Temporal lobe (tissue), 2 donors: ENCODE measurements around the gene PARP6.

DNA sequence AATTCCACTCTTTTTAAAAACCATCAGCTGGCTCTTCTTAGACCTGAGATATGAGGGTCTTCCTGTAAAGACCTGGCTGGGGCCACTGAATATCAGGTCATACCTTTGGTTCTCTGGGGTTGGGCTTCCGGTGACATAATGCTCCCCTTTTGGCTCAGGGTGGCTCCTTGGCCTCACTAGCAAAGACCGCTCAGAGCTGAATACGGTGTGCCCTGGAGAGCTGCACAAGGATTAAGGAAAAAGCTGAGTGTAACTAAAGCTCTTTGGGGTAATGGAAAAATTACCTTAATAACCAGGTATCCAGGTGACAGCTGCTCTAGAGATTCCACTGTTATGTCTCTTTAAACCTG is 9.9 kb downstream of the PKM start:
- RAMPAGE, long total RNA, result no peak

DNA sequence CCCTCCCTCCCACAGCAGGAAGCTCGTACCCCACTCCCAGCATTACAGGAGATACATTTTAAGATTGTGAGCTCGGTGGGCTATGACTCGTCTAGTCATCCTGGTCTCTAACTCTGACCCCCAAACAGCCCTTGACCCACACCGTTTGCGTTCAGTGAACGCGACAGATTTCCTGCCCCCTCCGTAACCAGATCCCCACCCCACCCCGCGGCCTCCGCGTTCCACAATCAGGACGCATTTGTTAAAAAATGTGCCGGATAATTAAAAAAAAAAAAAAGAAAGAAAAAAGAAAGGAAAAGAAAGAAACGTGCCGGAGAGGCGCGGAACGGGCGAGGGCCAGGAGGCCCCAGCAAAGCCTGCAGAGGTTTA is 1.4 kb downstream of the PKM start:
- RAMPAGE, long total RNA, result no peak

- RAMPAGE, long total RNA, result no peak
These were observed at the start of gene PARP6 for GRCh38 chr15:72272242-72273294. Gene PARP6, minus strand, starts transcription at chr15:72272554.

DNA sequence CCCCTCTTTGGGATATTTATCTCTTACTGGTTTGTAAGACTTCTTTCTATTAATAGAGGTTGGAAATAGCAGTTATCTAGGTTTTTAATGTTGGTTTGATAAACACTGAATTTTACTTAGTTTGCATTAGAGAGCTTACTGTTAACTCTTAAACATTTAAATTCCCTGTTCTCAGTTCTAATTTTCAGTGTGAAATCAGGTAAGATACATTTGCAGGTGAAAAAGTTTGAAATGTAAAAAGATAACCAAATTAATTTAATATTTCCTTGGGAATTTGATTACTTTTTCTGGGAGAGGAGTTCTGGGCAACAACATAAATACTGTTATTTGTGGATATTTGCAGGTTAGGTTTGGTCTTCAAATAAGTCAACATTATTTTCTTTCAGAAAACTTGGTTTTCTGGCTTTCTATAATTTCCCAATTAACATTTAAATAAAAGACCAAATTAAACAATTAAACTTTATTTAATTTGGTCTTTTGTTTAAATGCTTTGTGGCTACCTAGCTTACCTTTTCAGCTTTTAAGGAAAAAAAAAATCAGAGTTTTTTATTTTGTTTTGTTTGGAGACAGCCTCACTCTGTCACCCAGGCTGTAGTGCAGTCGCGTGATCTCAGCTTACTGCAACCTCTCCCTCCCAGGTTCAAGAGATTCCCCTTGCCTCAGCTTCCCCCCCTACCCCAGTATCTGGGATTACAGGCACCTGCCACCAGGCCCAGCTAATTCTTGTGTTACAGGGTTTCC is 3.3 kb downstream of the ARIH1 start:
- RAMPAGE, long total RNA, result no peak

- RAMPAGE, long total RNA, result no peak
These were observed 30.1 kb downstream of the ARIH1 start for GRCh38 chr15:72504177-72504716.

GRCh38 chr15:72509408-72509957 is 35.4 kb downstream of the ARIH1 start:
- RAMPAGE, long total RNA, result no peak

DNA sequence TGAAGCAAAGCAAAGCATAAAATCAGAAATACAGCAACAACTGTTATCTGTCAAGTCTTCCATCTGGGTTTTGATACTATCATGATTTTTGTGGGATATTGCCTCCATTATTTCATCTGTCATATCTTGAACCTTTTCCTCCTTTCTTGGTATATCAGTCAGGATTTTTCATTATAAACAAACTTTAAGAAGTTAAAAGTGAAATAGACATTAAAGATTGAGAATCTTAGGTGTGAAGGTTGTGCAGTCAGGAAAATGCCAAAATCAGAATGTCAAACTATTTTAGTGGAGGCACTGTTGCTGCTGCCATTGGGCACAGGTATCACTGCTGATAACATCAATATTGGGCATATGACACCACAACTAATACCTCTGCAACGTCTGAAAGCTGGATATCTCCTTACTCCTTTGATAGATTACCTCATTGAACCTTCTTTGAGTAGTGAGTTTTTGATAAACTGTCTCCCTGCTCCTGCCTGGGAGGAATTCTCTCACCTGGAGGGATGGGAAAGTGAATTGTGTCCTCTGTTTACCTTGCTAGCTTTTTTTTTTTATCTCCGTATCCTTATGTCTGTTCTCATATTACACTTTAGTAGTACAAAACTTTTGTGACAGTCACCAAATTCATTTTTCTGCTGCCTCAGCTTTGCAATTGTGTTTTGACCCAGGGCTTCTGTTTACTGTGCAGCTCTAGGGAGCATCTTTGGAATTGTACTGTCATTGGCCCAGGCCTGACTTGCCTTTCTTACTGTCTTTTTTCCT is 53.0 kb downstream of the ARIH1 start:
- RAMPAGE, long total RNA, result no peak

DNA sequence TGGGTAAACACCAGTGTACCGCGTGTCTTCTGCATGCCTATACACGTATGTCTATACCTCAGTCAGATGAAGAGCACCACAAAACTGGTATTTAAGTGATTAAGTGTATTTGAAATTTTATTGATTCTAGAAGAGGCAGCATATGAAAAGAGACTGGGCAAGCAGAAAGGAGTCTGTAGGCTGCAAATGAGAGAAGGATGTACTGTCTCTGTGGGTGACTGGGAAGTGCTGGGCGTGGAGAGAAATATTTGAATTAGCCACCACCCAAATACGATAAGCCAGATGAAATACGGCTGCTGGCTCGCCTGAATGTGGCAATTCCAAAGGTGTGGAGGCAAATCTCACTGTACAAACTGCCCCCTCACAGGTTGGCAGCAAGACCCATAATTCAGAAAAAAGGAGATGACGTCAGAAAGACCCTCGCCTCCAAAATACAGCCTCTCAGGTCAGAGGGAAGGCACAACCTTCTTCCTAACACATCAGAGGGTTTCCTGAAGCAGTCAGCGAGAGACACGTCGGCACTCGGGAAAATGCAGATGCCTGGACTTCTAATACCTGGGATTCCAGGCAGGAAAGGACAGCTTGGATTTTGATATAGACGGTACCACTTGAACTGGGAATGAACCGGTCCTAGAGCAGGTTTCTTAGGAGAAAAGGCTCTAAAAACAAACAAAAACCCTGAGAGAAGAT is 53.3 kb upstream of the NEO1 start:
- RAMPAGE, long total RNA, result no peak

DNA sequence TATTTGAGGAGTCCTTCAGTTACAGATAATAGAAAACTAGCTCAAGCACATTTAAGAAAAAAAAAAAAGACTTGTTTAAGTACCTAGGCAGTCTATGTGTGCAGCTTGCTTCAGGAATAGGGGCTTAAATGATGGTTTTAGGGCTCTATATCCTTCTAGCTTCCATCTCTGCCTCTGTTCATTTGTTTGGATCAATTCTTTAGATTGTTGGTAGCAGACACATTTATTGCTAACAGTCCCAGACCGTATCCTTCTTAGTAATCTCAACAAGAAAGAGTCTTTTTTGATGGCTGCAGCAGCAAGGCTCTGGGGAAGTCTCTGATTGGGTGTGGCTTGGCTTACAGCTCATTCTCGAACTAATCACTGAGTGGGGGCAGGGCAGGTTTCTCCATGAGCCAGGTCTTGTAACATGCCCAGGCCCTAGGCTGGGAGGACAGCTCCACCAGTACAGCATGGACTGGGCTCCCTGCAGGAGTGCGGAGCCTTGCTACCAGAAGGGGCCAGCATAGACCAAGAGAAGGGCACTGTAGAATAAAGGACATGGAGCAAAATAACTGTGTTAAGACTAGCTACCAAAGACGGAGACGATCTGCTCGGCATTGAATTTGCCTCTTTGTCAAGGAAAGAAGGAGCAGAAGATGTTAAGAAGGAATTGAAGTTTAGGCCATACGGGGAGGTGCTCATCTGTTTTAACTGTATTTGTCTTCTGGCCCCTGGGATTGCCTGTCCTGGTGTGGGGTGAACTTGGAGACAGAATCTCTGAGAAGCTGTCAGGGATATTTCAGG is 7.2 kb downstream of the CD276 start:
- RAMPAGE, long total RNA, result no peak

DNA sequence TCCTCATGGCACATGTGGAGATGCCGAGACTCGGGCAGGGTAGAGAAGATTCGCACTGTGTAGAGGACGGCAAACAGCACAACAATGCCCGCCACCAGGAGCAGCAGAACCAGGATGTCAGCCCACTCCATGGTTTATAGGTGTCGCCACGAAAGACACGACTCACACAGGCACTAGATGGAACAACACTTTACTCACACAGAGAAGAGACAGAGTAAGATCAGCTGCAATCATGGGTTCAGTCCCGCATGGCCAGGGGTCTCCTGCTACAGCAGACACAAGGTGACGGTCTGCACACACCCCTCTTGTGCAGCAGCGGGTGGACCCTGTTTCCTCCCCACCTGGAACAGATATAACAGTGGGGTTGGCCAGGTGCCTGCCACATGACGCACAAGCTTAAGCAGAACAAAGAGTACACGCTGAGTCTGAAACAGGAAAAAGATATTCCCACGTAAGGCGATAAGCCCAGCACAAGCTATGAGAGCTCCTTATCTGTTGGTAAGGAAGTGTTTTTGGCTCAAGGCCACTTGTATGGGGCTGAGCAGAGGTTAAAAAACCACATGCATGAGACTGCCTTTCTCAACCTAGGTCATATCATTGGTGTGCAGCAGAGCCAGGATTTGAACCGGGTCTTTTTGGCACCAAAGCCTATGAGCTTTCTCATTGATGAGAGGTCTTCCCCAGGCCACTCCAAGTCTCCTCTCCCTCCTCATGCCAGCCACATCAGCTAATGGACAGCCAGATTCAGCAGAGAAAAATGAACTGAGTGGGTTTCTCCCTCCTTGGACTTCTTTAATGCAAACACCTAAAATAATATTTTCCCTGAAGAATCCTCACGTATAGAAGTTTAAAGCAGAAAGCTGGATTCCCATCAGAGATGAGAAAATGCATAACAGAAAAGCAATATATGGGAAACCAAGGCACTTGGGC is 2.3 kb upstream of the TBC1D21 start:
- RAMPAGE, long total RNA, result no peak

DNA sequence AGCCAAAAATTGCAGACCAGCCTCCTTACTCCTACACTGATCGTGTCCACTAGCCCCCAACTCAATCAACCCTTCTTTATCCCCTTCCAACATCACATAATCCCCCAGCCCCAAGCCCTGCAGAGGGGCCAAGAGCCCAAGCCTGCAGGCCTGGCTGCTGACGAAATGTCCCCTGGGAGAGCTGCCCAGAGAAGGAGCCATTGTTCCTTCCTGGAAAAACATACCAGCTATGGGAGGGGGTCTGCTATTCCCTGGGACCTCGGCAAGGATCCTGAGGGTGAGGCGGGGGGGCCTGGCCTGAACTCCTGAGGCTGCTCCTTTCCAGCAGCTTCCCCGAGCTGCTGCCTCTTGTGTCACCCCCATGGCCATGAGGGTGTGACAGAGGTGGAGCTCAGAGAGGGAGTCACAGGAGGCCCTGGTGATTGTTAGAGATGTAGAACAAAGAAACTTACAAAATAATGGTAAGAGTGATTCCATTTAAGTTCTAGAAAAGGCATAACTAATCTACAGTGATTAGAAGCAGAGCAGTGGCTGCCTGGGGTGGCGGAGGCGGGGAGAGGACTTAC is 12.9 kb downstream of the LOXL1 start:
- RAMPAGE, long total RNA, result no peak

DNA sequence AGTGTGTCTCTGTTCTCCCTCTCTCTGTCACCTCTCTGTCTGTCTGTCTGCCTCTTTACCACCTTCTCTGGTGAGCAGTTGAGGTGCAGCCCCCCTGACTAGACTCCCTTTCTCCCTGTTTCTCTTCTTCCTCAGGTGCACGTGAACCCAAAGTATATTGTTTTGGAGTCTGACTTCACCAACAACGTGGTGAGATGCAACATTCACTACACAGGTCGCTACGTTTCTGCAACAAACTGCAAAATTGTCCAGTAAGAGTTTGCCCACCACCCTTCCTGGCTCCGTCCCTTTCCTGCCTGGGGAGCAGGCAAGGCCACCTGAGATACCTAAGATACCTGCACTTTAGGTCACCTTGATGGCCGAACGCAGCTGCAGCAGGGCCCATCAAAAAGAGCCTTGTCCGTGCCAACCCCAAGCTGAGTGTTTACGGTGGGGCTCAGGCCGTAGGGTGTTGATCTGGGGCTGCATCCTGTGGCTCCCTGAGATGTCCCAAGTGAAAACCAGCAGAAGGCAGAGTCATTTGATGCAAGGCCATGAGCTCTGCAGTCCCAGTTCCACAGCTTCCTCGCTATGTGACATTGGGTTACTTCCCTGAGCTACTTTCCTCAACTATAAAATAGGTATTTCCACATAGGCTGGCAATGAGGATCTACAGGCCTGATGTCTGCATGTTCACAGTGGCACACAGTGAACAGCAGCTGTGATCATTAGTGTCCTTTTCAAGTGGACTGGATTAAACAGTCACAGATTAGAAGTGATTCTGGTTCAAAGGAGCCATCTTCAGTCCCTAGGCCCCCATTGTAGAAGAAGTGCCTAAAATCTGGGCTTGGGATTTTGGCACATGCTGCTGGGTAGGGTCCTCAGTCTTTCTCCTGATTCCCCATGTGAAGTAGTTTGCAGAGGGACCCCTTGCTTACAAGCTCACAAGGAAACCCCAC is 23.3 kb downstream of the LOXL1 start:
- RAMPAGE, long total RNA, result no peak

DNA sequence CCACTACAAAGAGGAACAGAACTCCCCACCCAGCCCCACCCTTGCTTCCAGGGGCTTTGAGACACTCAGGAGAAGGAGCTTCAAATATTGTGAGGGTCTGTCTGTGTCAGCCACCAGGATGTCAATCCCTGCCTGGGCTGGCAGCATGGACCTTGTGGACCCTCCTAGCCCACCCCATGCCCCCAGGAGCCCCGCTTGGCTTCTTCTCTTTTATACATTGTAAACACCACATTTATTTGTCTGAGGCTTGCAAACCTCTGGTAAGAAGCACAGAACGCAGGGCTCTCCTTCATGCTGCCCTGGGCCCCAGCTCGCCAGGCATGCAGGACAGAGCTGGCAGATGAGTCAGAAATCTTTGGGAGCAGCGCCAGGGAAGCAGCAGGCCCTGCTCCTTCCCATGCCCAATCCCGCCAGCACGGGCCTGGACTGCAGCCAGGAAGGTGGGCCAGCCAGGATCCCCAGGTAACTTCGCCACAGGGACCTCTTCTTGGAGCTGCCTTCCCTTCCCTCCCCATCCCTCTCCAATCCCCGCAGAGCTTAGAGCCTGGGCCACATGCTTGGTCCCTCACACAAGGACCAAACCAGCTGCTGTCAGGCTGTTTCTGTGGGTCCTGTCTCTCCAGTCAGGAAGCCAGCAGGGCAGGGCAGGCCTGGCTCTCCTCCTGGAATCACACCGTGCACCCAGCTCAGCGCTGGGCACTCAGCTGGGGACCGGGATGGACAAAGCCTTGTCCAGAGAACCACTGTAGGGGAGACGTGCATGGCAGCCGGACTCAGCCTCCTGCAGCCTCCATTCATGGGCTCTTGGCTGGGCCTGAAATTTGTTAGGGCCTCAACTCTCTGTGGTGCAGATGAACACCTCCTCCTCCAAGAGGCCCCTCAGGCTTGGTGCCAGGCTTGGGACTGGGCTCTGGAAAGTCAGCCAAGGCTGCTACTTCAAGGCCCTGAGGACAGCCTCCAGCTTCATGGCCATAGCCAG is 8.8 kb downstream of the STOML1 start:
- RAMPAGE, long total RNA, result no peak

- RAMPAGE, long total RNA, result no peak
These were observed 2.7 kb downstream of the CYP11A1 start for GRCh38 chr15:74364650-74365274.

- RAMPAGE, long total RNA, result no peak
These were observed 6.1 kb upstream of the CYP11A1 start for GRCh38 chr15:74373361-74374084.

GRCh38 chr15:74382089-74382481 is 14.6 kb upstream of the CYP11A1 start:
- RAMPAGE, long total RNA, result no peak

GRCh38 chr15:74383630-74384570 is 16.5 kb upstream of the CYP11A1 start:
- RAMPAGE, long total RNA, result no peak

DNA sequence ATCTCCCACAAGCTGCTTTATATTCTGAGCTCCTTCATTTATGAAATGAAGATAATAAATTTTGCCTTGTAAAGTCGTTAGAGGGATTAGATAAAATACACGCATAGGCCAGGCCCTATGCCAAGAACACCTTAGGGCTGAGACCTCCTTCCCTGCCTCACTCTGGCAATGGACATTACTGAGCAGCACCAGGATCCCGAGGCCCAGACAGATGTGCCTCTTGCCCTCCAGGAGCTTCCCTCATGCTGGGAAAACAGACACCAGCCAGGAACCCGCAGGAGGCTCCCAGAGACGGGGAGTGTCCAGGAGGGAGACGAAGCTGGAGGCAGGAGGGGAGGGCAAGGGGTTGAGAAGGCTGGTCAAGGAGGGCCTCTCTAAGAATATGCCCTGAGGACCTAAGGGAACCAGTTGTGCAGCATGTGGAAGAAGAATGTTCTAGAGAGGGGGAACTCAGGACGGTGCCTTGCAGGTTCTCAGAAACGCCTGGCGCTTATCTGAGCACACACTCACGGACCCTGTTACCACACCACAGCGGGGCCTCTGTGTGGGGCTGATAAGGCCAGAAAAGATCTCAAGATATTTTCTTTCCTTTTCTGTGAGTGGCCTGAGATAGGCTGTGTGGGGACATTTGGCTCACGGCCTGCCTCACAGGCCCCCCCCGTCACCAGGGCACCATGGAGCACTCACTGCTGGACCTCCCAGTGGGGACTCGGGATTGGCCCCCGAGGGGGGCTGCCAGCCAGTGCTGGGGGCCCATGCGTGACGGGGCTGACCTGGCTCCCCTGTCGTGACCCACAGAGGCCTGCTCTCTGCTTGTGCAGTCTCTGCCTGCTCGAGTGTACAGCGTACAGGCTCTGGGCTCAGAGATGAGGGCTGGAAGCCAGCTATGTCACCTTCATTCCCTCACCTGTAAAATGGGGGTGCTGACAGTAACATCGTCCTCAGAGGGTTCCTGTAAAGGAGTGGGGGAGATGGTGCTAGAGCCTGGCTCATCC is 22.0 kb upstream of the CYP11A1 start:
- RAMPAGE, long total RNA, result no peak

DNA sequence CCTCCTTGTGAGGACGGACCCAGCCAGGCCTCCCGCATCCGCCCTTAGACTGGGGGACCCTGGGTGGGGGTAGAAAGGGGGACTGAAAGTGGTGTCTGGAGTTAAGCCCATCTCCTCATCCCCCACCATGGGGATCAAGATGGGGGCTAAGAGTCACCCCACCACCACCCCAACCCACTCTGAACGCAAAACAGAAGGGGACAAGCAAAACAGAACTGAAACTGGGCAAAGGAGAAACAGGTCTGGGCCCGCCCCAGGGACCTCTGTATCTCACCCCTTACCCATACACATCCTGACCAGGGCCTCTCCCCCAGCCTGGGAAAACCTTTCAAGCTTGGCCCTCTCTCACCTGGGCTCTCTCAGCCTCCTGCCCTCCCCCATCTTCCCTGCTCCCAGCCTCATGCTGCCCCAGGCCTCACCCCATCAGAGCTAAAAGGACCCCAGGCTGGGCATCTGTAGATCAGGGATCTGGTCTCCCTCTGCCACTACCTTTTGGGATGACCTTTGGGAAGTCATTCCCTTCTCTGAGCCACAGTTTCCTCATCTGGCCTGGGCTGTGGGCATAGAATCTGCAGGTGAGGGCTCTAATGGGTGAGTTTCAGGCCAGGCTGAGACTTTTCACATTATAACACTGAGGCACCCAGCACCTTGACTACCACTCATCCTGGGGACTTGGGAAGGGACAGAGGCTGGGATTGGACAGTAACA is 30.0 kb upstream of the CYP11A1 start:
- RAMPAGE, long total RNA, result no peak

DNA sequence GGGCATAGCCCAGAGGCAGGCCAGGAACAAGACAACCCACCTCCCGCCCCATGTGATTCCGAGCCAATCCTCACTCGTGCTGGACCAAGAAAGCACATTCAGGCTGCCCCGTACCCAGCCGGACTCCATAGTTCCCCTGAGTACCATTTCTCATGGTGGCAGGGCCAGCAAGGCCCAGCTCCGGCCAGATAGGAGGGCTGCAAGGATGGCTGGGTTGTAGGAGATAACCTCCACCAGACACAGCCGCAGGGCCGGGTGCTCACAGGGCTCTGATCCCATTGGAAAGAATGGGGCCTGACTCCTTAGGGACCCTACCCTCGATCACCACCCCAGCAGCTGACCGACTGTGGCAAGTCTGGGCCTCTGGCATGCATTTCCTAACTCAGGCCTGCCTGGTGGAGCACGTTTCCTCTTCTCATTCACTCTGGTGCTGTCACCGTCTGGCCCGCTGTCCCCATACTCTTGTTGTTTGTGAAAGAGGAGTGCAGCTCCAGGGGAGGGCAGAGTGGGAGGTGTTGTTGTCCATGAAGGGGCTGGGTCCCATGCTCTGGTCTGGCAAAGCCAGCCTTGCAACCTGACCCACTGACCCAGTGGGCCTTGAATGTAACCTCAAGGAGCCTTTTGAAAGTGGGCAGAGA is 11.2 kb downstream of the SEMA7A start:
- RAMPAGE, long total RNA, result no peak